Testis (tissue), 5 donors: ENCODE measurements around a stretch of chr1.

- PRO-cap, 3 experiments = no peak in any of the 3 experiments
- RAMPAGE, long total RNA, 2 experiments = no peak in any of the 2 experiments
- RRBS = no CpG with 5 or more reads among the region's 5 CpGs
Observed at GRCh38 chr1:207001619-207002382, 30.8 kb downstream of the C1orf116 start.

DNA sequence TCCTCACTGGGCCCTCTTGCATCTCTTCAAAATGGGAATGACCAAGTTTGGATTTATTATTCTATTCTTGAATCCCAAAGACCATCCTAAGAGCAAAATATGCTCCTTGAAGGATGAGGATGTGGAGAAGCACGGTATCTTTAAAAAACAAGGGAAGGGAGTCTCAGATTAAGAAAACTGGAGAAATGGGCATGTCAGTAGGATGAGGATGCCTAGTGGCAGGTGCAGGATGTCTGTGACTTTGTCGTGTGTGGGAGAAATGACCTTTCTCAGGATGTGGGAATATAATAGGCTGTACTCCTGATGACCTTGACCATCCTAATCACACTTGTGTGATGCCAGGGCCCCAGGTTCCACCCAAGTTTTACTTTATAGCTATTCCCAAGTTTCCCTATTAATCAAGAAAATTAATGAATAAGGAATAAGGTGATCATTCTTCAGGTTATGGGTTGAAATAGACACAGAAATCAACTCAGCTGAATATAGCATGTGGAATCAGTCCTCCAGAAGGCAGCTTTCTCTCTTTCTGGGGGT lies 12.9 kb downstream of the C1orf116 start:
- PRO-cap, 3 experiments = no peak in any of the 3 experiments
- RAMPAGE, long total RNA, 2 experiments = no peak in any of the 2 experiments
- RRBS = no CpG with 5 or more reads among the region's 2 CpGs

GRCh38 chr1:207030401-207030788 lies 2.2 kb downstream of the C1orf116 start:
- PRO-cap, 3 experiments = no peak in any of the 3 experiments
- RAMPAGE, long total RNA, 2 experiments = no peak in any of the 2 experiments
- RRBS = no CpG with 5 or more reads among the region's 4 CpGs

GRCh38 chr1:207049168-207049797 lies 1.7 kb downstream of the YOD1 start:
- PRO-cap, 3 experiments = no peak in any of the 3 experiments
- RAMPAGE, long total RNA, 2 experiments = no peak in any of the 2 experiments
- RRBS = no CpG with 5 or more reads among the region's 12 CpGs

DNA sequence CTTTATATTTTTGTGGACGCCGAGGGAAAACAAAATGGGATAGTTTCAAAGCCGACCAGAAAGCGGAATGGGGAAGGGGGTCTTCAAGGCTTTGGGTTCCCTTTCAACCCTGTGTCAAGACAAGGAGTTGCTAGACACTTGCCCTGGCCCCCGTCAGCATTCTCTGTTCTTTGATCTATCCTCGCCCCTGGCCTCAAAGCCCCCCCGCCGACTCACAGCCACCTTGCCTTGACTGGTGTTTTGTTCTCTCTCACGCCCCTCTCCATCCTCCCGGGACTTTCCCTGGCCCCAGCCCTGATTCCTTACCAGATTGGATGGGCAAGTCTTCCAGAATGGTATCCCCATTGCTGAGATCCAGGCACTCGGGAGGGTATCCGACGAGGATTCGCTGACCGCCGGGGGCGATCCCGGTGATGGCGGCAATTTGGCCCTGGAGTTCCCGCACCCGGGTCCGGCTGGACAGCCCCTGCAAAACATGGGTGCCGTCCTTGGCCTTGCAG lies 576 bp downstream of the YOD1 start:
- PRO-cap, 3 experiments = no peak in any of the 3 experiments
- RAMPAGE, long total RNA, 2 experiments = no peak in any of the 2 experiments
- RRBS = 8% methylated on average over 2 of the region's 23 CpGs

DNA sequence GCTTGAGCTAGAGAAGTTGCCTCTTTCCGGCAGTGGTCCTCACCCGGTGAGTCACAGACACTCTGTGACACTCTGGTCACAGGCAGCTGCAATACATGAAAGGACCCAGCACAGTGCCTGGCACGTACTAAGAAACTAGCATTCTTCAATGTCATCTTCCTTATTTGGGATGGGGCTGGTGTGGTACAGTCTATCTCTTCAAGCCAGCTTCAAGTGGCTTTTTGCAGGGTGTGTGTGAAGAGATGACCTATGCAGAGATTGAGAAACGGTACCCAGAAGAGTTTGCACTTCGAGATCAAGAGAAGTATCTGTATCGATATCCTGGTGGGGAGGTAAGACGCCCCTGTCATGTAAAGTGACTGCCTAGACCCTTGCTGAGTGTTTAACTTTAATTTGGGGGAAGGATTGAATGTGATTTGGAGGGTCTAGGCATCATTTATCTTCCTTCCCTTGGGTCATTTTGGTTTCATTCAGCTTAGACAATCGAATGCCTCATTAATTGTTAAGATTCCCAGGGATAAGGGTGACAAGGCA lies 16.2 kb downstream of the PFKFB2 start:
- PRO-cap, 3 experiments = no peak in any of the 3 experiments
- RAMPAGE, long total RNA, 2 experiments = no peak in any of the 2 experiments
- RRBS = no CpG with 5 or more reads among the region's 8 CpGs

- PRO-cap, 3 experiments = no peak in any of the 3 experiments
- RAMPAGE, long total RNA, 2 experiments = no peak in any of the 2 experiments
- RRBS = no CpG with 5 or more reads among the region's 5 CpGs
Observed at GRCh38 chr1:207074455-207075581, 13.8 kb upstream of the C4BPB start.

DNA sequence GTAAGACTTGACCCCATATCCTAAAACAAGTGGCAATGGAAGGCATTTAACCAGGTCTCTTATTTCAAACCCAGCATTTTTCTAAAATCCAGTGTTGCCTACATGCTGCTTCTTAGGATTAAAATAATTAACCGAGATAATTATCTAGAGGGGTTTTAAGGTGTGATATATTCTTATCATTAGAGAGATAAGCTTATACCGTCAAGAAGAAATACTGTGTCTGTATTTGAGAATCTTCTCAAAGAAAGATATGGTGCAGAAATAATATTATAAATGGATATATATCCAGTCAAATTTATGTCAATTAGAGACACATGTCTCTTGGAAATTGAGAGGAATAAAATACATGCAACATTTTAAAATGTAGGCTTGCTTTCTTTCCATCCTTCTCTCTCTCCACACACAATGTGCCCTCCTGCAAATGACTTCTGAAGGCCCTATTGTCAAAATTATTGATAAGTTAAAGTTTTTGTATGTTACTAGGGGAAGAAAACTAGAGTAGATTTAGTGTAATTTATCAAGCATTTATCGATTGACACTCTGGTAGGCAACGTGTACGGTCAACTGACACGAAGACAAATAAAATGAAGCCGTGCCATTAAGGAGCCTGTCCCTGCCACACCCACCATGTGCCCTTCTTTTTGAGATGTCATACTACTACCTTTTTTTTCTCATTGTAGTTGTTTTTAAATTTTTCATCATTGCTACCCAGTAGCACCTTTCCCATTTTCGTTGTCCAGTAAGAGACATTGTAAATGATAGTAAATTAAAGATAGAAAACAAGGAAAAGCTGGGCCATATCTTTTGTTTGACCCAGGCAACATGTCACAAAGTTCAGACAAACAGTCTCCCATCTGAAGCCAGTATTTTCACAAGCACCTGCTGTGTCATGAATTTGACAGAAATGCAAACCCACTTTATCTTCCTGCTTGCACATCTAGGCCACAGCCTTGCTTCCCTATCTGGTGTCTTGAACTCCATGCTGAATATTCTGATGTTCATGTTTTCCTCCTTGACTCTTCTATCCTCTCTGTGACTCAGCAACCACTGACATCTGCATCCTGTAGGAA lies 6.1 kb downstream of the CD55 start:
- PRO-cap, 3 experiments = no peak in any of the 3 experiments
- RAMPAGE, long total RNA, 2 experiments = no peak in any of the 2 experiments
- RRBS = no CpG with 5 or more reads among the region's 8 CpGs

GRCh38 chr1:207519593-207520192 lies 23.7 kb downstream of the CR1 start:
- PRO-cap, 3 experiments = no peak in any of the 3 experiments
- RAMPAGE, long total RNA, 2 experiments = no peak in any of the 2 experiments
- RRBS = no CpG with 5 or more reads among the region's 14 CpGs

DNA sequence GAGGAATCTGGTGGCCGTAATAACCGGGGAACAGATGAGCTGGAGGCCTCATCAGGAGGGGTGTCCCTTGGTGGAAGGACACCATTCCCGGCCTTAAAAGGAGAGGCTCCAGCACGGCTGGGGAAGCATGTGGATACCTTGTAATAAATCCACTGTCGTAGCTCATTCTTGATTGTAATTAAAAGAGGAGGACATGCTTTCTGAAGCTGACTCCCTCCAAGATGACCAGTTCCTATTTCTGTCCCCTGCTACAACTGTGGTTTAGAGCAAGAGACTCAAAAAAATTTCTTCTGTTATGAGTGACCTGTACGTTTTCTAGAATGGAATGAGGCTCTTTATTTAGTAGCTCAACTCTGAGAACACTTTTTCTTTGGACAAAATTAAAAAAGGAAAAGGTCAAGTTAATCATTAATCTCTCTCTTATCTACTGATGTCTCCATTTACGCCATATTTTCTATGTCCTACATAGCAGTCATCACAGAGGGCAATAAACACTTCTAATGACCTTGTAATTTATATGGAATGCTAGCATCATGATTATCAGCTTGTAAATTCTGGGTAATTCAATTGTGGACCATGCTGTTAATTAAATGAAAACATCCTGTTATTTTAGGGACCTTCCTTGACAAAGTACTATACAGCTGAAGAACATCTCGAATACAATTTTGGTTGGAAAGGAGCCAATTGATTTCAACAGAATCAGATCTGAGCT lies 13.9 kb upstream of the CD46 start:
- PRO-cap, 3 experiments = no peak in any of the 3 experiments
- RAMPAGE, long total RNA, 2 experiments = no peak in any of the 2 experiments
- RRBS = no CpG with 5 or more reads among the region's 8 CpGs

DNA sequence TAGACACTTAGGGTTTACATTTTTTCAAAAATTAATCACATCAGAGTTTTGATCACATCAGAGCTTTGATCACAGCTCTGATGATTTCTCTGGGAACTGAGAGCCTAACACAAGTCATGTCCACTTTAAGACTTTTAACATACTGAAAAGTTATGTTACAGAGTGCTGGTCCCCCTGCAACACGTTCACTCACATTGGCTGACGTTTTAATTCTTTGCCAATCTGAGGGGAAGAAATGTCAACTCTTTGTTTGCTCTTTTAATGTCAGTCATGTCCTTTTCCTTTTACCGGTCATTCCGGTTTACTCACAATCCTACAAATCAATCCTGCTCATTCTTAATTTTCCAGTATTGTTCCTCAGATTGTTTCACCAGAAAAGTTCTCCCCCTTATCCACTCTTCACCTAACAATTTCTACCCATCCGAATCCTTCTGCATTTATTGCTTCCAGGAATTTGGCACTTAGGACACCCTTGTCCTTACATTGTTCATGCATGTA lies 956 bp upstream of the CD46 start:
- PRO-cap, 3 experiments = no peak in any of the 3 experiments
- RAMPAGE, long total RNA, 2 experiments = no peak in any of the 2 experiments
- RRBS = no CpG with 5 or more reads among the region's 5 CpGs

DNA sequence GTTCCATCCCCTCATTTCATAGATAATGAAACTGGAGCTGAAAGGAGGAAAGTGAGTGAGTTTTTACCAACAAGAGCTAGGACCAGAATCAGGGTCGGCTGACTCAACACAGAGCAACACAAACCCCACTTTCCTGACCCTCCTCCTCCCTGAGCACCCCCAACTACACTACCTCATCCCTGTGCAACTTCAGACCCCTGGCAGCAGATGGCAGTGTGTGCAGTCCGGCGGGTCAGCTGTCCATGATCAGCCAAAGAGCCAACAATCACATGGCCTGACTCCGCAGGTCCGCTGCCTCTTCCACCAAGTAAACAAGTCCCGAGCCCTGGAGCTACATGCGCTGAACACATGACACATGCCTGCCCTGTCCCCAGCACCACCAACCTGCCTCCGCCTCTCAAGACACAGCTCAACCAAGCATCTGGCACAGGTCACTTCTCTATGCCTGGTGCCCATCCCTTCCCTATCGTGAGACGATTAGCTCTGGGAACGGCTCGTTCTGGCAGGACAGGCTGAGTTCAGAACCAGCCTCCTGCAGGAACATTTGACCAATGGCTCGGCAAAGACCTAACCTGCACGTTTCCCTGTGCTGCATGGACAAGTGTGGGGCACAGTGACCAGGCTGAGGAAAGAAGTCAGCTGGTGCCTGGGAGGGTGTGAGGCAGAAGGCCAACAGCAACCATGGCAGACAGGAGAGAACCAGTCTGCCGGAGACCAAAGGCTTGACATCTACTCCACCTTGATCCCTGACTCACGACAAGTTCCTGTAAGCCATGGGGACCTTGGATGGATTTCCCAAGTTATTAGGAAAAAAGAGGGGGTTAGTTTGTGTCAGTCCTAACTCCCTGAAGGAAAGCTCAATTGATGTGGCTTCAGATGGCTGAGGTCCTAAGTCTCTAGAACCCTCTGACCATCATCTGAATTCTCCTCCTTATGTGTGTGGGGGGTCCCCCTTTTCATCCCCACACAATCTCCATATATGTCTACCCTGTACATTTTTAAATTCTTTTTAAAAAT lies 60.3 kb downstream of the CD46 start:
- PRO-cap, 3 experiments = no peak in any of the 3 experiments
- RAMPAGE, long total RNA, 2 experiments = no peak in any of the 2 experiments
- RRBS = no CpG with 5 or more reads among the region's 16 CpGs

DNA sequence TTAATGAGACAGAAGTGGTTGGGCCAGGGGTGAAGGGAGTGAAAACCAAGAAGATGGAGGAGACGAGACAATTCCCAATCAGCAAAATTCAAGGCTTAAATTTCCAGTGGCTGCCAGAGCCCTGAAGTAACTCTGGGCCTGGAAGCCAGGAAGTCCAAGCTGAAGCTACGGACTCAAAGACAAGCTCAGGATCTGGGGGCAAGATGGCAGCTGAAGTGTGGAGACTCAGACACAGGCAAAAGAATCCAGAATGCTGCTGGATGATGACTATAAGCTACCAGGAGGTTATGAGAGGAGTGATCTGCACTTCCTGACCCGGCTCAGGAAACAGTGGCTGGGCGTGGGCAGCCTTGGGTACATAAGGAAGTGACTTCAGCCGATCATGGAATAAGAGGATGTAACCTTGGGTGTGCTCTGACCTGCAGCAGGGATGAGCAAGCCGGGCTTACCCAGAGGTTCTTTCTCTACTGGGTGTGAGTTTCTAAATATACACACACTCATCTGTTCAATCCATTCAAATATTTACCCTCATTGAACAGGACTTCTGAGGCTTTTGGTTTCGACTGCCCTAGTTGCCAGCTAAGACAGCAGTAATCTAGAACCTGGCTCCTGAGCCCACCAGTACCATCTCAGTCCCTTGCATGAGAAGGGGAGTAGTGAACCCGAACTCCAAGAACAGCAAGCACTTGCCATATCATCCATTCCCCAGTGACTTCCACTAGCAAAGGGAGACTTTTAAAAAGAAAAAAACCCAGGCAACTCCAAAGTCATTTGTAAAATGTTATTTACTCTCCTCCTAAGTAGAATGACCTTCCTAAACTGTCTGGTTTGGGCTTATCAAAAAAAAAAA lies 62.6 kb downstream of the CD34 start:
- PRO-cap, 3 experiments = peak in 2 of 3 experiments; most common plus-strand start position 417 of the sequence (in 2); most common minus-strand start position 245 of the sequence (in 1)
- RAMPAGE, long total RNA, 2 experiments = no peak in any of the 2 experiments
- RRBS = no CpG with 5 or more reads among the region's 8 CpGs

- PRO-cap, 3 experiments = peak in 3 of 3 experiments; most common plus-strand start chr1:207866995 (in 3); most common minus-strand start chr1:207866835 (in 2)
- RAMPAGE, long total RNA, 2 experiments = no peak in any of the 2 experiments
- RRBS = 85% methylated on average over 3 of the region's 14 CpGs
Observed at GRCh38 chr1:207865915-207867127, 44.6 kb downstream of the CD34 start.

DNA sequence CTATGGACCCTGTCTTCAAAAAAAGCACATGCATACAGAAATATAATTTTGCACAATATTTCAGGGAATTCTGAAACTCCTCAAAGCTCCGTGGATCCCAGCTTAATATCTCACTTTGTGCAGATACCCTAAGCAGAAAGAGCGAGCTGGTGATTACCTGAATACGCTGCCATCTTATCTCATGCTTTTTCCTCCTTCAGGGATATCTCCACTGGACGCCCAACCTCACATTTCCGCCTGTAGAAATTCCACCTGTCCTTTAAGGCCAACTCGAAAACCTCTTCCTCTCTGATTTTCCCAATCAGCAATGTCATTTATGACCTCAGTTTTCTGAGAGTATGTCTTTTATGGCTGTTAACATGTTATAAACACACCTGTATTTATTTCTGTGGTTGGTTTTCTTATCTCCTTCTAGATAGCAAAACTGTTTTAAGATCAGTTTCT lies 41.1 kb downstream of the CD34 start:
- PRO-cap, 3 experiments = no peak in any of the 3 experiments
- RAMPAGE, long total RNA, 2 experiments = no peak in any of the 2 experiments
- RRBS = no CpG with 5 or more reads among the region's 6 CpGs

GRCh38 chr1:207872077-207872407 lies 38.9 kb downstream of the CD34 start:
- PRO-cap, 3 experiments = no peak in any of the 3 experiments
- RAMPAGE, long total RNA, 2 experiments = no peak in any of the 2 experiments
- RRBS = no CpG with 5 or more reads among the region's 4 CpGs

GRCh38 chr1:207872762-207873621 lies 37.9 kb downstream of the CD34 start:
- PRO-cap, 3 experiments = peak in 1 of 3 experiments; most common plus-strand start chr1:207873206 (in 1); most common minus-strand start chr1:207873424 (in 1)
- RAMPAGE, long total RNA, 2 experiments = no peak in any of the 2 experiments
- RRBS = no CpG with 5 or more reads among the region's 8 CpGs

DNA sequence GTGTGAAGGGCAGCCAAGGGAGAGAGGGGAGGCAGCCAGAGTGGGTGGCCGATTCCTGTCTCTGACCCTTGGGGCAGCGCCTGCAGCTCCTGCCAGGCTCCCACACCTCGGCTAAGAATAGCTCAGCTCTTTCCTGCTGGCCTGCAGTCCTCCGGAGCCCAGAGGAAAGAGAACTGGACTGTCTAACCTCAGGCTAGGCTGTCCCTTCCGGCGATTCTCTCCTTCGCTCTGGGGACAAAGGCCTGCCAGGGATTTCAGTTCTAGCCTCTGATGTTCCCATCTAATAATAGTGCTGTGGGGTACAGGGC lies 11.7 kb upstream of the CD34 start:
- PRO-cap, 3 experiments = peak in 1 of 3 experiments; most common plus-strand start position 166 of the sequence (in 1); most common minus-strand start position 62 of the sequence (in 1)
- RAMPAGE, long total RNA, 2 experiments = no peak in any of the 2 experiments
- RRBS = 55% methylated on average over 1 of the region's 7 CpGs

DNA sequence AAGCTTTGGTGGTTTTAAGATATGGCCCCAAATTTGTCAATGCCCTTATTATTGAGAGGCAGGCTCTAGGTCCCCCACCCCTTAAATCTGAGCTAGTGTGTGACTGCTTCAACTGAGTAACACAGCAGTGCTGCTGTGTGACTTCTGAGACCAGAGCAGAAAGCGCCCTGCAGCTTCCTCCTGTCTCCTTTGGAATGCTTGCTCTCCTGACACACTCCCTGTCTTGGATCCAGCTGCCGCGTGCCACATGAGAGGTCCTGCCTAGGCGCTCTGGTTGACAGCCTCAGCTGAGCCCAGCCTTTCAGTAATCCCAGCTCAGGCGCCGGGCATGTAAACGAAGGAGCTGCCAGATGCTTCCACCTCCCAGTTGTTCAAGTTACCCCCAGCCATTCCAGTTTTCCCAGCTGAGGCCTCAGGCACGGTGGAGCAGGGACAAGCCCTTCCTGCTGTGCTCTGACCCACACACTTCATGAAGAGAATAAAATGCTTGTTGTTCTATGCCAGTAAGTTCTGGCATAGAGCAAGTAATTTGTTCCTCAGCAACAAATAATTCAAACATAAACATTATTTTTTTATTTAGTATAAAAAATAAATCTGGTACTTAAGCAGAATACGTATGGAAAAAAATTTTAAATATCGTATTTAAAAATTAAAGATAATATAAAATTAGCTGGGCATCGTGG lies 14.3 kb upstream of the CD34 start:
- PRO-cap, 3 experiments = peak in 2 of 3 experiments; most common minus-strand start position 196 of the sequence (in 2)
- RAMPAGE, long total RNA, 2 experiments = no peak in any of the 2 experiments
- RRBS = no CpG with 5 or more reads among the region's 11 CpGs

- PRO-cap, 3 experiments = no peak in any of the 3 experiments
- RAMPAGE, long total RNA, 2 experiments = no peak in any of the 2 experiments
- RRBS = no CpG with 5 or more reads among the region's 10 CpGs
Observed at GRCh38 chr1:208051055-208051583, 140.2 kb upstream of the CD34 start.